Cardiac atrium fibroblast (primary cell): ENCODE measurements around a stretch of chr12.

DNA sequence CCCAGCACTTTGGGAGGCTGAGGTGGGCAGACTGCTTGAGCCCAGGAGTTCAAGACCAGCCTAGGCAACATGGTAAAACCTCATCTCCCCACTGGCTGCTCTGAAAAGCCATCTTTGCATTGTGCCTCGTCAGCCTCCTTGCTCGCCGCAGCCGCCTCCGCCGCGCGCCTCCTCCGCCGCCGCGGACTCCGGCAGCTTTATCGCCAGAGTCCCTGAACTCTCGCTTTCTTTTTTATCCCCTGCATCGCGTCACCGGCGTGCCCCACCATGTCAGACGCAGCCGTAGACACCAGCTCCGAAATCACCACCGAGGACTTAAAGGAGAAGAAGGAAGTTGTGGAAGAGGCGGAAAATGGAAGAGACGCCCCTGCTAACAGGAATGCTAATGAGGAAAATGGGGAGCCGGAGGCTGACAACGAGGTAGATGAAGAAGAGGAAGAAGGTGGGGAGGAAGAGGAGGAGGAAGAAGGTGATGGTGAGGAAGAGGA lies 40.2 kb downstream of the BCL2L14 start:
- RAMPAGE, long total RNA, result start-site peak on the plus strand centred at position 89 of the sequence, 5 bp wide, 22 and 41 reads in 2 replicates

GRCh38 chr12:12267459-12267872 lies 622 bp upstream of the LRP6 start:
- RAMPAGE, long total RNA, result no peak

GRCh38 chr12:12358836-12359090 lies 1.9 kb downstream of the BORCS5 start:
- RAMPAGE, long total RNA, result no peak

DNA sequence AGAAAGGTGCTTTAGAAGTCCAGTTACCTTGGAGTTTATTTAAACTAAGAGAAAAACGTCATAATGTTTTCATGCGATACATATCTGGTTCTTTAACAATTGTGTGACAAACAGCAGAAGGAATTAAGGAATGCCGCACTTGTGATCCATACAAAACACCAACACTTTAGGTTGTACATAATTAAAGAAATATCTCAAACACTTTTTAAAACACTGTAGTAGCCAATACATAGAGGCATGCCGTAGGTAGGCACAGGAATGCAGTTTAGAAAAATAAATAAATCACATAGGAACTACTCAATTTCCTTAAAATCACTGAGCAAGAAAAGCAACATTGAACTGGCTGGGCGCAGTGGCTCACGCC lies 94.4 kb downstream of the BORCS5 start:
- RAMPAGE, long total RNA, result no peak

DNA sequence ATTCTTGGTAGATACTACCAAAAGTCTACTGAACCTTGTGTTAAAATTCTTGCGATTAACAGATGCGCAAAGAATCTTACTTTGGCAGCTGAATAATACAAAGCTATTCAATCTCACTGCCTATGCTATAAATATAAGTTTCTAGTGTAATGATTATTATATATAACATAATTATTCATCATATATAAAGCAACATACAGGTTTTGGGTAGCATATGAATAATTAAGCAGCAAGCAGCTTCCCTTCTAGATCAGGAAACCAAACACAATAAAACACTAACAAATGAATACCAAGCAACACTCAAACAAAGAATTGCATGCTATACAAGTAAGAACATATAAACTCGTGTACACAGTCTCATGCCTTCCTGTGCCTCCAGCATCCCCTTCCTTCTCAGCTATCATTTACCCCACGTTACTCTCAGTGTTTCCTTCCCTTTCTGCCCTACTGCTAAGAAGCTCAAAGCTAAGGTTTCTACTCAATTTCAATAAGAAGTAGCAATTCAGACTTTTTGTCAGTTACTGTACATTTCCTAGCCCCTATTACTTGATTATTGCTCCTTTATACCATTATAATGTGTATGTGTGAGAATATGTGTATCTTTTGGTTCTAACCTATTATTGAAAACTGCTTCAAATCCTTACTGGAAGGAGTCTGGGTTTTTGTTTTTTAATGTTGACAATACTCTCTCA lies 81.1 kb downstream of the DUSP16 start:
- RAMPAGE, long total RNA, result no peak

DNA sequence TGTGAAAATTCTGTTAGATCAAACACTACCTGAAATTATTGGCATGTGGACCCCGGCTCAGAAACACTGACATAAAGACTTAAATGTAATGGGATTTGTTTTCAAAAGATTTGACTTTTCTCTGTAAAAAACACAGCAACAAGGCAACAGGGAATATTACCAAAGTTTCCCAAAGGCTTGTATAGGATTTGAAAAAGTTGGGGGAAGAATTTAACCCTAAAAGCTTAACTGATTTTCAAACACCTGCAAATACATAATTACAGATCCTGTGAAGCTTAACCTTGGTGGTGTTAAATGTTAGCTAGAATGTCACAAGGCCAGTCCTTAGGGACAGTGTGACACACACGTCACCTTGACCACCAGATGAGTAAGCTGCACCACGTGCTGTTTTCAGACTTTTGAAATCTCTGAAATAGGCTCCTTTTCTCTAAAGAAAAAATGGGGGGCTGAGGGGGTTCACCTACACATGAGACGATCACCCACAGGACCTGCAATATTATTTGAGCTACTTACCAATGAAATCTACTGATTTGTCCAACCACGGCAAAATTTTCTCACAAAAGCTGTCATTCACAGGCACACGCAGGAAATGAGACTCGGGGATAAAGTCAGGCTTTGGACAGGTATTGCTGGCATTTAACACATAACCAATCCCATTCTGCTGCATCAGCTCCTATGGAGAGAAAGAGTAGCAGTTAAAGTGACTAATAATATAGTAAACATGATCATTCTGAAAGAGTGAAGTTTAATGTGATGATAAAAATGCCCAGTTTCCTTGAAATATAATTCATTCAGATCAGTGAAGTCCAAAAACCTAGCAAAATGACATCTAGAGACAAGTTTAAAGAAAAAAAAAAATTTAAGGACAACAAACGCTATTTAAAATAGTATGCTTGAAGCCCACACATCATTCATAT lies 75.9 kb downstream of the DUSP16 start:
- RAMPAGE, long total RNA, result no peak

DNA sequence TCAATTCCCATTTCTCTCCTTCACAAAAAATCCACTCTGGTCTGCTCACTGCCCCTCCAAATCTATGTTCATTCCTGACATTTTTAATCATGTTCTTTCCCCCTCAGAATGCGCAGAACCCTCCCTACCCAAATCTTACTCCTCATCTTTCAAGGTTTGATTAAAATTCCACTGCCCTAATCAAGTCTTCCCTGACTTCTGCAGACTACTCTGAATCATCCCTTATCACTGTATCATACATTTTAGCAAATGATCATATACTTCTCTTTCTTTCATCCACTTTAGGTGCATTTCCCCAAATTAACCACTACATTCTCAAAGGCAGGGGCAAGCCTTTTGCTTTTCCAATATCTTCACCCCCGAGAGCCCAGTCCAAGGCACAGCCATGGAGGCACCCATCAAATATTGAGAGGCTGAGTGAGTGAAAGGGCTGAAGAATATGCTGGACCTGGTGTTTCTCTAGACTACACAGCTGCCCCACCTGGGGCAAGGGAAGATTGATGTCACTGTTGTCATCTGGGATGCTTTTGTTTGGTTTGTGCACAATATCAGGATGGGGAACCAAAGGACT lies 51.2 kb downstream of the DUSP16 start:
- RAMPAGE, long total RNA, result no peak

GRCh38 chr12:12715142-12716249 lies 1.7 kb upstream of the CDKN1B start:
- RAMPAGE, long total RNA, result no peak

DNA sequence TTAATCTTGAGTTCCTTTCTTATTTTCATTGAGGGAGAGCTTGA lies 722 bp upstream of the CDKN1B start:
- RAMPAGE, long total RNA, result no peak

- RAMPAGE, long total RNA, result no peak
Measured at GRCh38 chr12:12758752-12759360, 26.6 kb upstream of the APOLD1 start.

DNA sequence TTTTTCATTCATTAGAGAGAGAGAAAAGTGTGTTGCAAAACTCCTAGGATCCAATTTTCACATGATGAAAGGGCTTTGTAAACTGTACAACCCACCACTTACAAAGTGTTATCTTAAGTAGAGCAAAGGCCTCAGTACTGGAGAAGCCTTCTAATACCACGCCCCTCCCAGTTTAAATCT lies 857 bp downstream of the APOLD1 start:
- RAMPAGE, long total RNA, result no peak

DNA sequence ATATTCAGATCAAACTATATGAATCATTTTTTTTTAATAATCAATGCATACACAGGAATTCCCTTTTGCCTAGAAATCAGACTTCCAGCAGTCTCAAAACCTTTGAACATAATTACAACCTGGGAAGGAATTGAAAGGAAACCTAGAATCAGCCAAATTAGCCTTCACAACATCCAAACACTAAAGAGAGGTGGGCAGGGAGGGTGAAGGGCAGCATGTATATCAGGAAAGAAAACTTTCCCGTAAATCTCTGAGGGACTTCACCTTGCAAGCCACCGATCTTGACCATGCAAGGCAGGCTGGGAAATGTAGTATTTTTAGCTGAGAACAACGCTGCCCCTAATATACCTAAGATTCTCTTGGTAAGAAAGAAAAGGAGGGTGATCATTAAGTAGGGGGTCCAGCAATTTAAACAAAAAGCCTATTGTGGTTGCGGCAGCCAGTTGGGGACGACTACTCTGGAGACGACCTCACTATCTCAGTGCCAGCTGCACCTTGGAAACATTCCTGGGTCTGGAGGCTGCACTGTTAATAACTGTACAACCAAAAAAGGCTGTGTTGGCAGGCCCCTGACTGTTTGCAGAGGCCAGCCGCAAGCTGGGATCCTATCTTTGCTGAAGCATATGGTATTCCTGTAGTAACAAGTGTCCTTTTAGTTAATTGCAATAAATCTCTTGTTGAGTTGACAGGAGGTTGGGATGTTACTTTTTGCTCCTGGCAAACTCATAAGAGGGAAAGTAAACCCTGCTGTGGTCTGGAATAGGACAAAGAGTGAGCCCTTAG lies 6.3 kb downstream of the APOLD1 start:
- RAMPAGE, long total RNA, result no peak

DNA sequence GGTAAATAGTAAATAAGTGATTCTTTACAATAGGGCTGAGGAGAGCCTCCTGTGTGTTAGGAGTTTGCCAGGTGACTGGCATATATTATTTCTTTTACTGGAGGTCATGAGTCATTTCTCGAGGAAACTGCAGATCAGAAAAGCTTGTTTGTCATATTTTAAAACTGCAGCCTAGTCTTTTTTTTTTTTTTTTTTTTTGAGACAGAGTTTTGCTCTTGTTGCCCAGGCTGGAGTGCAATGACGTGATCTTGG lies 25.2 kb downstream of the DDX47 start:
- RAMPAGE, long total RNA, result no peak

GRCh38 chr12:13000604-13000969 lies 522 bp upstream of the HEBP1 start:
- RAMPAGE, long total RNA, result no peak

GRCh38 chr12:13171766-13172249 lies 24.7 kb upstream of the EMP1 start:
- RAMPAGE, long total RNA, result no peak

- RAMPAGE, long total RNA, result no peak
Measured at GRCh38 chr12:13203770-13204861, 7.6 kb downstream of the EMP1 start.

GRCh38 chr12:13214632-13215489 lies 18.3 kb downstream of the EMP1 start:
- RAMPAGE, long total RNA, result no peak

- RAMPAGE, long total RNA, result no peak
Measured at GRCh38 chr12:13442958-13443534, 246.5 kb downstream of the EMP1 start.

DNA sequence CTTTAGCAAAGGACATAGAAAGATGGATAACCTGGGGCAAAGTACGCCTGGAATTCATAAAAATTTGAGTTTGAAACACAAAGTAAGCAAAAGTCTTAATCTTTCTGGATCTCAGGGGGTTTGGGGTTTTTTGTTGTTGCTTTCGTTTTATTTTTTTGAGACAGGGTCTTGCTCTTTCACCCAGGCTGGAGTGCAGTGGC lies 240.1 kb downstream of the GRIN2B start:
- RAMPAGE, long total RNA, result no peak

- RAMPAGE, long total RNA, result no peak
Measured at GRCh38 chr12:14239320-14239915, 126.1 kb upstream of the ATF7IP start.